Renal cortical epithelial cell (primary cell): ENCODE measurements around the gene NCAPG2.

GRCh38 chr7:157339855-157340646 is 3.2 kb downstream of the DNAJB6 start:
- RRBS = no CpG with 5 or more reads among the region's 22 CpGs

GRCh38 chr7:157355965-157356747 is 19.4 kb downstream of the DNAJB6 start:
- RRBS = no CpG with 5 or more reads among the region's 10 CpGs

- RRBS = no CpG with 5 or more reads among the region's 21 CpGs
Measured at GRCh38 chr7:157370783-157371751, 34.3 kb downstream of the DNAJB6 start.

DNA sequence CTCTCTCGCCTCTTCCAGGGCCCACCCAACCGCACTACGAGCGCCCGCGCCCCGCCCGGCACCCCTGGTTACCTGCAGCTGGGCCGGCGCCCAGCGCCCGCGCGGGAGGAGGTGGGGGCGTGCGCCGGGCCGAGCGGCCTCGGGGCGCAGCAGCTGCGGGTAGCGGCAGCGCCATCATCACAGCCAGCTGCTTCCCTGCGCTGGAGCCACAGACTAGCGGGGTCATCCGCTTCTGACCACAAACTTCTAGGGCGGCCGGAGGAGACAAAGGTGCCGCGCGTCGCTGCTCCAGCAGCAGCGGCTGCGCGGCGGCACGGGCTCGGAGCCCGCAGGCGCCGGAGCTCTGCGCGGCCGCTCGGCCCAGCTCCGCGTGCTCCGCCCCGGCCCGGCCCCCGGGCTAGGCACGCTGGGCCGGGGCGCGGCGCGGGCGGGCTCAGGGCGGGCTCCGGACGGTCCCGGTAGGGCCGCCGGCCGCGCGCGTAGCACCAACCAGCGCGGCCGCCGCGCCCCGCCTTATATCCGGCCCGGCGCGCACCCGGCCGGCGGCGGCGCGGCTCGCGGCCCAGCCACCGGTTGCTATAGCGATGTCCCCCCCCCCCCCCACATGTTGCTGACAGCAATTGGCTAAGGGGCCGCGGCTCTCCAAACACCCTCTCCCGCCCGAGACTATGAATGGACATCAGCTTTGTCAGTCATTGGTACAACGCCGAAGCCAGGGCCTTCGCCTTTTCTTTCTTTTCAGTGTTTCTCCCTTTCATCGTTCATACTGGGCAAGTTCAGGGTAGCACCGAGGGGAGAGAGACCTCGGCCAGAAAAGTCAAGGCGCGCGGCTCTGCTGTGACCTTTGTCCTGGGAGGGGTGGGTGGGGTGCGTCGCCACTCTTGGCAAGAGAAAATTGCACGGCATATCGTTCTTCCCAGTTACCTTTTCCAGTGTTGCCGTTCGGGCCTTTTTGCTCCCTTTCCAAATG is 354.0 kb downstream of the DNAJB6 start:
- RRBS = 2% methylated on average over 37 of the region's 108 CpGs

DNA sequence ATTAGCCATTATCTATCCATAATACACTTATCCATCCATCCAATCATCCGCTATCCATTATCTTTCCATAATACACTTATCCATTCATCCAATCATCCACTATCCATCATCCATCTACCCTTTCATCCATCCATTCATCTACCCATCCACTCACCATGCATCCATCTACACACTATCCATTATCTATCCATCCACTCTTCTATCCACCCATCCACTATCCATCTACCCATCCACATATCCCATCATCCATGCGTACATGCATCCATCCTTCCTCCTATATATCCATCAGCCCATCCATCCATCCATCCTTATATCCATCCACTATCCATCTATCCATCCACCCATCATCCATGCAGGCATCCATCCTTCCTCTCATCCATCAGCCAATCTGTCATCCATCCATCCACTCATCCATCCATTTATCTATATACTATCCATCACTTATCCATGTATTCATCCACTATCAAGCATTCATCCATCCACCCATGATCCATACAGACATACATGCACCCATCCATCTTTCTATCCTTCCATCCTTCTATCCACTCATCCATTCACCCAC is 485.8 kb downstream of the DNAJB6 start:
- RRBS = no CpG with 5 or more reads among the region's 2 CpGs

GRCh38 chr7:158011888-158012387 is 575.7 kb downstream of the PTPRN2 start:
- RRBS = no CpG with 5 or more reads among the region's 12 CpGs

GRCh38 chr7:158016395-158016868 is 571.2 kb downstream of the PTPRN2 start:
- RRBS = no CpG with 5 or more reads among the region's 17 CpGs

GRCh38 chr7:158067997-158068402 is 519.6 kb downstream of the PTPRN2 start:
- RRBS = no CpG with 5 or more reads among the region's 11 CpGs

GRCh38 chr7:158093334-158093669 is 494.3 kb downstream of the PTPRN2 start:
- RRBS = no CpG with 5 or more reads among the region's 9 CpGs

DNA sequence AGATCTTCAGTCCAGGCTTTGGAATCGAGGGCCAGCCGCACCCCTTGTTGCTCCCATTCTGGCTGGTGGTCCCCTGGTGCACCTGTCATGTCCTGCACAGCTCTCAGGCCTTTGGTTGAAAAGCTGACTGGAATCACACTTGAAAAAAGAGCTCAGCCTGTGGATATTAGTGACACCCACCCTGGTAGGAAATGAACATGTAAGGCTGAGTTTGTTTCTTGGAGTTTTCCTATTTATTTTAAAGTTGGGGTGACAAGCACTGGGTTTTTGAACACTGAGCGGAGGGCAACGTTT is 166.6 kb downstream of the PTPRN2 start:
- RRBS = no CpG with 5 or more reads among the region's 4 CpGs

GRCh38 chr7:158431603-158432152 is 155.9 kb downstream of the PTPRN2 start:
- RRBS = 94% methylated on average over 2 of the region's 11 CpGs

GRCh38 chr7:158549347-158549836 is 38.2 kb downstream of the PTPRN2 start:
- RRBS = no CpG with 5 or more reads among the region's 23 CpGs

DNA sequence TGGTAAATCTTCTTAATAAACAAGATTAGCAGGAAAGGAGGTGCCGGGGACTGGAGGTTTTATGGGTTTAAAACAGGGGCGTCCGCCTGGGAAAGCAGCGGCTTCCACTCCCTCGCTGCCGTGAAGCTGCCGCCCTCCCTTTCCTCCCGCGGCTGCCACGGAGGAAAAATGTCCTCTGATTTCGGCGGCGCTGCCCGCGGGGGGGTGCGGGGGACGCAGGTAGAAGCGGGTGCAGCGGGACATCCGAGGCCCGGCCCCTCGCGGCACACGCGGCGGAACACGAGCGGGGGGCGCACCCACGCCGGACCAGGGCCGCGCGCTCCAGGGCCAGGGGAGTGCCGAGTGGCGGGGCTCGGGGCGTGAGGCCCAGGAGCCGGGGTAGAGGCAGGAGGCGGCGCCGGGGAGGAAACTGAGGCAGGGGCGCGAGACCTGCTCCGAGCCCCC is 1.0 kb downstream of the PTPRN2 start:
- RRBS = 3% methylated on average over 21 of the region's 45 CpGs

DNA sequence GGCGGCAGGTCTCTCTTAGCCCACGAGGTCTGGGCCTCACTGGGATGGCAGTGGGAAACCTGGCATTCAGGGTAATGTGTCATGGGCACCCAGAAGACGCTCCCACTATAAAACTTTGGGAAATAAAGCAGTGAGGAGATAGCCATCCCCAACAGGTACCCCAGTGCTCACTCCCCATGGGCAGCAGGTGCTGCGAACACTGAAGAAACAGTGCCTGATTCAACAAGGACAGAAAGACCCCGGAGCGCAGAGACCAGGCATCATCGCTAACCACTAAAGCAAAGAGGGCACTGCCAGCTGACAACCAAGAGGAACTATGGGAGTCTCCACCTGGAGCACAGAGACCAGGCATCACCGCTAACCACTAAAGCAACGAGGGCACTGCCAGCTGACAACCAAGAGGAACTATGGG is 14.5 kb upstream of the PTPRN2 start:
- RRBS = 98% methylated on average over 3 of the region's 9 CpGs

- RRBS = no CpG with 5 or more reads among the region's 5 CpGs
Measured at GRCh38 chr7:158696279-158696573, 8.4 kb downstream of the NCAPG2 start.

DNA sequence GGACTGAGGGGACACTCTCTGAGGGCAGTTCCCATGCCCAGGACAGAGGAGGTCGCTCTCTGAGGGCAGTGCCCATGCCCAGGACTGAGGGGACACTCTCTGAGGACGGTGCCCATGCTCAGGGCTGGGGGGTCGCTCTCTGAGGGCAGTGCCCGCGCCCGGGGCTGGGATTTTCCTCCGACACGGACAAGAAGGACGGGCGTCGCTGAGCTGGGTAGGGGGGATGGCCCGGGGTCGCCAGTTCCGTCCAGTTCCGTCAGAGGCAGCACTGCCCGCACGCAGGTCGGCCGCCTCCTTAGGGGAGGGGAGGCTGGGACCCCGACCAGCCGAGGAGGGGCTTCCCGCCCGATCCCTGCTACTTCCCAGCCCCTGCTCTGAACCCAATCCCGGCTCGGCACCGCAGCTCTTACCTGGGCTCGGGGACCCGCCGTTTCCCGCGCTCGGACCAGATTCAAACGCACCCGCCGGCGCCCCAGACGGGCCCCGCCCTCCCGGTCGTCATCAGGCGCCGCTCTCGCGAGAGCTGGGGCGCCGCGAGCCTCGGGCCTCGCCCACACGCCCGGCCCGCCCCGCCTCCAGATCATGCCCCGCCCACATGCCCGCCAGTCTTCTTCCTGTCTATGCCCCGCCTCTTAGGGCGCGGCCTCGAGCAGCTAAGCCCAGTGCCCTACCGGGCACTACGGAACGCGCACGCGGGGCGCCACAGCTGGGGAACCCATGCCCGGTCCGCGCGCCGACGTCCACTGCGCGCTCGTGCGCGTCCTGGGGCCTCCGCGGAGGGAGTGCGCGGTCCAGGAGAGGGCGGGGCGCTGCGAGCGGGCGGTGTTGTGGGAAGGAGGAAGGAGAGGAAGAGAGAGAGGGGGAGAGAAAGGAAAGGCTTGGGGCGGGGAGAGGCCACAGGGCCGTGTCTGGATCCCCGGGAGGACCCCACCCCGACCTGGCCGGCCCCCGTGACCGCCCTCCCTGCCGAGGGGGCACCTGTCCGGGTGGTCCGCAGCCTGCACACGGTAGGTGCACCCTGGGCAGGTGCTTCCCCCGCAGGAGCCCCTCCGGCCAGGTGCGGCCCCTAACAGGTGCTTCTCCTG is at the start of gene NCAPG2:
Gene NCAPG2, minus strand, starts transcription at position 491 of the 1,085 bp plus-strand sequence.
- RRBS = 2% methylated on average over 47 of the region's 100 CpGs

DNA sequence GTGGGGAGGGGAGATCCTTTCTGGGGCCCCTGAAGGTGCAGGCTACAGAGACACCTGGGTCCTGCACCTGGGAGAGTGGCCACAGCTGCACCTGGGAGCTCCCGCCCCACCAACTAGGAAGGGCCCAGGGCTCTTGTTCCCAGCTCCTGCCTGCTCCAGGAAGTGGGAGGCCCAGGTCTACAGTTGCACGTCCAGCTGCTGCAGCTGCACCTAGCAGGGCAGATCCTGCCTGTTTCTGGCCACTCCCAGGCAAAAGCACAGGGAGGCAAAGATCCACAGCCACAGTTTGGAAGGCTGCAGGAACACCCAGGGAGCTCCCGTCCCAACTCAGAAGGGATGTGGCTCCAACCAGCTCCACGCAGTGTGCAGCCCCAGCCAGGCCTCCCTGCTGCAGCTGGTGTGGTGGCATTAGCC is 6.2 kb upstream of the DYNC2I1 start:
- RRBS = no CpG with 5 or more reads among the region's 4 CpGs

GRCh38 chr7:158867310-158867711 is 11.0 kb downstream of the DYNC2I1 start:
- RRBS = no CpG with 5 or more reads among the region's 14 CpGs

DNA sequence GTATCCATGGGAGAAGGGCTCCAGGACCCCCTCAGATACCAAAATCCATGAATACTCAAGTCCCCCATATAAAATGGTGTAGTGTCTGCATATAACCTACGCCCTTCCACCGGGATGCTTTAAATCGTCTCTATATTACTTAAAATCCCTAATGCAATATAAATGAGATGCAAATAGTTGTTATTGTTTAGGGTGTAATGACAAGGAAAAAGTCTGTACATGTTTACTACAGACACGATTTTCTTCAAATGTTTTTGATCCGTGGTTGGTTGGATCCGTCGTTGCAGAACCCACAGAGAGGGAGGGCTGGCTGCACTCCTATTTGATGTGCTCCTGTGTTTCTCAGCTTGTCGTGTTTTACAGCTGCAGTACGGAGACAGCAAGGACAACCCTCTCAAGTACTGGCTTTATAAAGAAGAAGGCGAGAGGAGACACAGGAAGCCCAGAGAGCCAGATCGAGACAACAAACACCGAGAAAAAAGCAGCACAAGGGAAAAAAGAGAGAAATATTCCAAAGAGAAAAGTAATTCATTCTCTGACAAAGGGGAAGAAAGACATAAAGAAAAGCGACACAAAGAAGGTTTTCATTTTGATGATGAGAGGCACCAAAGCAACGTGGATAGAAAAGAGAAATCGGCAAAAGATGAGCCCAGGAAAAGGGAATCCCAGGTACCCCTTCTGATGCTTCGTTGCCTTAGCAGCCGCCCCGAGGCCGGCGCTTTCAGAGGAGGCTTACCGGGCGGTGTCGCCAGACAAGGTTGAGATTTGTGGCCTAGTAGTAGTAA is 23.2 kb downstream of the DYNC2I1 start:
- RRBS = no CpG with 5 or more reads among the region's 23 CpGs